ENCODE measurements around a stretch of chr20.

- PRO-cap = no peak
Observed at GRCh38 chr20:49233882-49234182, 14.6 kb downstream of the DDX27 start.

- PRO-cap = unidirectional peak, plus-strand start at chr20:49282787
Observed at GRCh38 chr20:49282702-49282998, 4.8 kb upstream of the ZNFX1 start.

GRCh38 chr20:49297877-49298241, 20.0 kb upstream of the ZNFX1 start:
- PRO-cap = no peak

GRCh38 chr20:49418614-49419091, 63.8 kb downstream of the KCNB1 start:
- PRO-cap = no peak

GRCh38 chr20:49585911-49586275, 18.0 kb upstream of the PTGIS start:
- PRO-cap = no peak

GRCh38 chr20:49635857-49636890, 68.2 kb upstream of the PTGIS start:
- PRO-cap = no peak

GRCh38 chr20:49637171-49637612, 69.3 kb upstream of the PTGIS start:
- PRO-cap = no peak

DNA sequence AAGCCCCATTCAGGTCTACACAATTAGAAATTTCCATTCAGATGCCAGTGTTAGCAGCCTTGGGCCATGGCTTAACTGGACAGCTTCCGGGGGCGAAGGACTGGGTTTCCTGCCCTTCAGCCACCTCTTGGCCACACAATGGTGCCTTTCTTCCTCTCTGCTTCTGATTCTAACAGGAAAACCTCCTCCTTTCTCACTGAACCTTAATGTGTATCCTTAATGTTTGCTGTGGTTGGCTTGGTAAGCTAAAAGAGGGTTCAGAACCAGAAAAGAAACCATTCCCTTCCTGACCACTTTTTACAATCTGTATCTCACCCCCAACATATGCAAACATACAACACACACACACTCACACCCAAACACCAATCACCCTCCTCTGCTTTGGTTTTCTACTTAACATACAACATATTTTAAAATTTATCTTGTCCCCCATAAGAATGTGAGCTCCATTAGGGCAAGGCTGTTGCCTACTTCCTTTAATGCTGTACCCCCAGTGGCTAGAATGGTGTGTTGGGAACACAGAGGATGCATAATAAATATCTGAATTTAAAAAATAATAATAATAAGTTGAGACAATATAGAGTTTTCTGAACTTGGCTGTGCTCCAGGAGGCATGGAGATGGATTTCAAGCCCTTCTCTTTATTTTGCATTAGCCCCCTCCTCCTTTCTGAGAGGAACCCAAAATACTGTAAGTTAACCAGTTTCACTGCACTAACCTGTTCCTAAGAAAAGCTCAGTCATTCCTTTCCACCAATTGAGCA, 51.6 kb downstream of the B4GALT5 start:
- PRO-cap = no peak

- PRO-cap = no peak
Observed at GRCh38 chr20:49674281-49675118, 39.2 kb downstream of the B4GALT5 start.

- PRO-cap = bidirectional peak, plus-strand start at chr20:49713098, minus-strand start at chr20:49712958; bidirectional peak, plus-strand start at chr20:49713608, minus-strand start at chr20:49713441
Observed at GRCh38 chr20:49713062-49713816, 439 bp downstream of the B4GALT5 start.

DNA sequence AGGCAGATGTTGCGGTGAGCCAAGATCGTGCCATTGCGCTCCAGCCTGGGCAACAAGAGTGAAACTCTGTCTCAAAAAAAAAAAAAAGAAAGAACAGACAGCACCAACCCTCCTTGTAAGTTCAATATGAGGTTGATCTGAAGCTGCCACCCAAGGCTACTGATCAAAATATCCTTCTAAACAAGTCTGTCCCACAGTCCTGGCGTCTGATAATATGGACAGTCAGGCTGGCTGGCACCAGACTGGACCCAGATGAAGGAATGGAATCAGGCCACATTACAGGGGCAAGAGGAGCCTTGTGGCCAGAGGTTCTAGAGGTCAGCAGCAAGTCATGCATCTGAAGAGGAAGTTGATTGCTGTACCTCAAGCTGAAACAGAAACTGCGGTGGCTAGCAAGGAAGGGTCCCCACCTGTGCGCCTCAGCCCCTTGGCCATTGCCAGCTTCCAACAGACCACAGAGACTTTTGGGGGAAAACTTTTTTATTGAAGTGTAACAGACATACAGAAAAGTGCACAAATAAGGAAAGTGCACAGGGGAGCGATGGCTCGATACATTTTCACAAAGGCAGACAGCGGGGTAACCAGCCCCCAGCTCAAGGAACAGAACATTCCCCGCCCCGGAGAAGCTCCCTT, 26.9 kb upstream of the SLC9A8 start:
- PRO-cap = no peak

- PRO-cap = no peak
Observed at GRCh38 chr20:49821929-49822352, 9.3 kb downstream of the SLC9A8 start.

DNA sequence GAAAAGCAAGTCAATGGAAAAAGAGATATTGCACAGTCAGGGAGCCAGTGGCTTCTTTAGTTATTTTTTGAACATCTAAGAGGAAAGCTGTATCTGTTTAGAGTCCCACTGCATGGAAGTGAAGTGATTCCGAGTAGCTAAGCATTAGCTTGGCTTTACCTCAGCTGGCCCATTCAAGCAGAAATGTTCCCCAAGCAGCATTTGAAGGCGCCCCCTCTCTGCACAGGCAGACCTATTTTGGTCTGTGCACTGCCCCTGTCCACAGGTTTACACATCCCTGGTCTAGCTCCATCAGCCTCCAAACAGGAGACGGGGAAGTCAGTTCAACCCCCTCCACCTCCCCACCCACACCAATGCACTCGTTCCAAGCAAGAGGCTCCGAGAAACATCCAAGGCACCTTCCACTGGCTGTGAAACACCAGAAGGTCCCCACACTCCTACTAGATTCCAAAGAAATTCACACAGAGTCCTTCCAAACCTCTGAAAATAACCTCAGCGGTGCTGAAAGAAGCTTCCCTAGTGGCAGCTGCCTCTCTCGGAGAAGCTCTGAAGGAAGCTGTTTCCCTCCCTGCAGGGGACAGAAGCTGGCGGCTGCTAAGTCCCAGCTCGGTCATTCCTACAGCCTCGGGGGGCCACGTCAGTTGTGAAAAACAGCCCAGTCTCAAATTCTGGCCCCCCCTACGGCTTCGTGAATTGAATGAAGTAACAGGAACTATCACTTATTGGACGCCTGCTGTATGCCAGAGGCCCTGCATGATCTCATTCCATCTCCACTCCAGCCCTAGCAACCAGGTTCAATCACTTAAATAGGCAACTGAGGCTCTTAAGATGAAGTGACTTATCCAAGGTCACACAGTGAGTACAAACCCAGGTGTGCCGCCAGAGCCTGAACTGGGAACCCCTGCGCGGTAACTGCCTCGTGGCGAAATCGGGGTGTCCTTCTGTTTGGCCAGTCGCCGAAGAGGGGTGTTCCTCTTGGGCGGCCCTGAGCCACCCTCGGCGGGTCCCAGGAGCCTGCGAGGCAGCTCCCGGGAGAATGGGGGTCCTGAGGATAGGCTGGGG, 835 bp downstream of the SPATA2 start:
- PRO-cap = no peak

- PRO-cap = no peak
Observed at GRCh38 chr20:49952202-49953075, 16.2 kb downstream of the RNF114 start.

DNA sequence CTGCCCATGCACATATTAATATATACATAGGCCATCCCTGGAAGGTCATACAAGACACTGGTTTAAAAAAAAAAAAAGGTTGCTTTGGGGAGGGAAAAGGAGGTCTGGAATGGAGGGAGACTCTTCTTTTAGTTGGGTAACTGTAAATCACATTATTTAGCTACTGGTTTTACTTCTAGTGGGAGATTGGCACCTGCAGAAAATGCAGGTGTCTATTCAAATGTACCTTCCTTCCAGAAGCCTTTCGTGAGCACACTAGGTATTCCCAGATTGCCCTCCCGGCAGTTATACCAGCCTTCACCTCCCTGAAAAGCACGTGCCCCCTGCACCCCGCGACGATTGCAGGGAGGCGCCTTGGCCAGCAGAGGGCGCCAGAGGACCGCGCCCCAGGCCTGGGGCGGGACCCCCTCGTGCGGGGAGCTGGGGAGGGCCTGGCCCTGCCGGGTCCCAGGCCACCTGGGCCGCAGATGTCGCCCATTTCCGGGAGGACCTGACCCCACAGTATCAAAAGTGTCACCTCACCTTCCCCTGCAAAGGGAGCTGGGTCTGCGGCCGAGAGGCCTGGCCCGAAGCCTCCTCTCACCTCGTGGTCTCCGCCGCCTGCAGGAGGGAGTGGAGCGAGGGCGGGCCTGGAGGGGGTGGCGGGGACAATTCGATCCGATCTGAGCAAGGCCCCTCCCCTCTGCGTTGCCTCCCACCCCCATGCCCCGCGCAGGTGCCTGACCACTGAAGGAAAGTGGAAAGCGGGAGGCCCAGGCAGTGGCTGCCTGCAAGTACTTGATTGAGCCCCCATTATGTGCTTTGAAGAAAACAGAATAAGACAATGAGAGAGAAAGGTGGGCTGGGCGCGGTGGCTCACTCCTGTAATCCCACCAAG, 3.7 kb upstream of the SNAI1 start:
- PRO-cap = no peak

DNA sequence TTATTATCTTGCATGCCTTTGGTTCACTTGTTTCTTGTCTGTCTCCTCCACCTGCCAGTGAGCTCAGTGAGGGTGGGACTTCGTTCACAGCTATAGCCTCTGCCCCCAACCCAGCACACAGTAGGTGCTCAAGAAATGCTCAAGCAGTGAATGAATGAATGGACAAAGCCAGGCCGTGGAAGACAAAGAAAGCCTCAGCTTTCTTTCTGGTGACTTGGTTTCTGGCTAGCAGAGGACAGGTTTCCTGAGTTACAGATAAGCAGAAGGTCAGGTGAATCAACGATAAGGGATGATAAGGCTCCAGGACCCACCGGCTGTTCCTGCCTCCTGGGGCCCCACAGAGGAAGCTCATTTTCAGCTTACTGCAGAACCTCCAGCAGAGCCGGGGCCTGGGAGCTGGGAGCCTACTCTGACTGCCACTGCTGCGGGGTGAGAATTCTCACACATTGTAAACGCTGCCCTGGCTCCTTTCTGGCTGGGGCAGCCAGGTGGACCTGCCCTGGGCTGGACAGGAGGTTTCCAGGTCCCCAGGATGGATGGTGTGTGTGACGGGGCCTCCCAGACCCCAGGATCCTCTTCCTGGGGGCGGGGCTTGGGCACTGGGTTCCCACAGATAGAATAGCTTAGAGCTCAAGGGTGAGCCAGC, 29.8 kb downstream of the SNAI1 start:
- PRO-cap = no peak

DNA sequence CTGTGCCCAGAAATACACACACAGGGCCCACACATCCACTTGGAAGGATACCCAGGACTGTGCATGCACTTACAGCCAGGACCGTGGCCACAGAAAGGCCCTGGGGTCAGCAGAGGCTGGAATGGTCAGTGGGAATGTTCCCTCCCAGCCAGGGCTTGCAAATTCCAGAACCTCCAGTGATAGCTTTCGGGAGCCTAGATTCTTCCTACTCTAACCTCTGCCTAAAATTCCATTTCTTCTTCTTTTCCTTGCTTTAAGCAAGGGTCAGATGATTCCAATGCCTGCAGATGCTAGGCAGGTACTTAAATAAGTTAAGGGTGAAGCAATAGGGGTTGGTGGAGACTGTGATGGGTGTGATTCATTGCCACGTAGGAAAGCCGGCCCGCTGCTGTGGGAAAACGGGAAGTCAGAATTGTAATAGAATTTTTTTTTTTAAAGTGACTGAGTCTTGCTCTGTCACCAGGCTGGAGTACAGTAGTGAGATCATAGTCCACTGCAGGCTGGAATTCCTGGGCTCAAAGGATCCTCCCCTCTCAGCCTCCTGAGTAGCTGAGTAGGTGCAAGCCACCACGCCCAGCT, 51.0 kb downstream of the SNAI1 start:
- PRO-cap = no peak

- PRO-cap = no peak
Observed at GRCh38 chr20:50149397-50149799, 4.1 kb downstream of the PEDS1 start.

DNA sequence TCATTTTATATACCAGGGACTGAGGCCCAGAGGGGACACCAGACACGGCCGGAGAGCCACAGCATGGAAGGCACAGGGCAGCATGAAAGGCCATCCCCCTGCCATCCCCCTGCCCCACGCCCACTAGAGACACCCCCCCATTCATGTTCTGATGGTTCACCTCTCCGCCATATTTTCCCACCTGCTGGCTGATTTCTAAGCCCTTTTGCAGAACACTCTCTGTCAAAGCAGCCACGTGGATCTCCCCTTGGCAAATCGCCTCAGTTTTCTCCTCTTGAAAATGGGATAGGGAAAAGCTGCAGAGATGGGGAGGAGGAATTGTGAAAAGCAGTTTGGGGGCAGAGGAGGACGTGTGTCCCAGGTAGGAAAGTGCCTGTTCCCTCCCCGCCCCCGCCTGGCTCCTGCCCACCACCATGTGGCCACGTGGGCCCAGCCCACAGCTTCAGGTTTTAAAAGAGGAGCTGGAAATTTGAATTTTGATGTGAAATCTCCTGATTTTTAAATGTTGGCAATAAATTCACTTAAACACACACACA, 3.7 kb upstream of the CEBPB start:
- PRO-cap = no peak

- PRO-cap = no peak
Observed at GRCh38 chr20:50188784-50189562, 1.7 kb upstream of the CEBPB start.

All from fallopian tube (tissue), 1 donor.